HT1080 (cell line): ENCODE measurements around a stretch of chr22.

DNA sequence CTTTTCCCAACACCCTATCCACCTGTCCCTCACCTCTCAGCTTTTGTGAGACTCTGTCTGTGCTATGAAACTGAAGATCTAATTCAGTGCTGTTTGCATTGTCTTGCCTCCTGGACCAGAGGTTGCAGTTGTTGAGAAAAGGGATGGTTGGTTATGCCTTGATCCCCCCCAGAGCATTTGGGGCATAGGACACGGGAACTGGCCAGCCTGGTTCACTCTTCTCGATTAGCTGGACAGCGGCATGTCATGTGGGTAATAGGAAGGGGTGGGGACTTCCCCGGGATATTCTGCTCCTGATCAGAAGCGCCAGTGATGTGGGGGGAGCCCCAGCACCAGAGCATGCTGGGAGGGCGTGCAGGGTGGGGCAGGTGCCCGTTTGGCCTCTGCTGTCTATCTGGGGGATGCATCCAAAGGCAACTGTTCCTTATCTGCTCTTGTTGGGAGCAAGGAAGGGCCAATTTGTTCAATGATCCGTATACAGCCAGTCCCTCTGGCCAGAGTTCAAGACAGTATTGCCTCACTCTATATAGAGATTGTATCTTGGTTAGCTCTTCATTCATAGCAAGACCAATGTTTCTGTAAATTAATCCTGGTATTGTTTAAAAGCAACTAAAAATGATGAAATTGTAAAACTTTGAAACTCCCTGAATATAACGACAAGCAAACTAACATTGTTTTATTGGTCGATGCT is 43.5 kb downstream of the PPARA start:
RAMPAGE:
- cytosol, long total RNA, result no peak
- long total RNA, result no peak
- nucleus, long total RNA, result no peak

RAMPAGE:
- cytosol, long total RNA, result no peak
- long total RNA, result no peak
- nucleus, long total RNA, result no peak
Observed at GRCh38 chr22:46237121-46237711, 12.9 kb downstream of the CDPF1 start.

DNA sequence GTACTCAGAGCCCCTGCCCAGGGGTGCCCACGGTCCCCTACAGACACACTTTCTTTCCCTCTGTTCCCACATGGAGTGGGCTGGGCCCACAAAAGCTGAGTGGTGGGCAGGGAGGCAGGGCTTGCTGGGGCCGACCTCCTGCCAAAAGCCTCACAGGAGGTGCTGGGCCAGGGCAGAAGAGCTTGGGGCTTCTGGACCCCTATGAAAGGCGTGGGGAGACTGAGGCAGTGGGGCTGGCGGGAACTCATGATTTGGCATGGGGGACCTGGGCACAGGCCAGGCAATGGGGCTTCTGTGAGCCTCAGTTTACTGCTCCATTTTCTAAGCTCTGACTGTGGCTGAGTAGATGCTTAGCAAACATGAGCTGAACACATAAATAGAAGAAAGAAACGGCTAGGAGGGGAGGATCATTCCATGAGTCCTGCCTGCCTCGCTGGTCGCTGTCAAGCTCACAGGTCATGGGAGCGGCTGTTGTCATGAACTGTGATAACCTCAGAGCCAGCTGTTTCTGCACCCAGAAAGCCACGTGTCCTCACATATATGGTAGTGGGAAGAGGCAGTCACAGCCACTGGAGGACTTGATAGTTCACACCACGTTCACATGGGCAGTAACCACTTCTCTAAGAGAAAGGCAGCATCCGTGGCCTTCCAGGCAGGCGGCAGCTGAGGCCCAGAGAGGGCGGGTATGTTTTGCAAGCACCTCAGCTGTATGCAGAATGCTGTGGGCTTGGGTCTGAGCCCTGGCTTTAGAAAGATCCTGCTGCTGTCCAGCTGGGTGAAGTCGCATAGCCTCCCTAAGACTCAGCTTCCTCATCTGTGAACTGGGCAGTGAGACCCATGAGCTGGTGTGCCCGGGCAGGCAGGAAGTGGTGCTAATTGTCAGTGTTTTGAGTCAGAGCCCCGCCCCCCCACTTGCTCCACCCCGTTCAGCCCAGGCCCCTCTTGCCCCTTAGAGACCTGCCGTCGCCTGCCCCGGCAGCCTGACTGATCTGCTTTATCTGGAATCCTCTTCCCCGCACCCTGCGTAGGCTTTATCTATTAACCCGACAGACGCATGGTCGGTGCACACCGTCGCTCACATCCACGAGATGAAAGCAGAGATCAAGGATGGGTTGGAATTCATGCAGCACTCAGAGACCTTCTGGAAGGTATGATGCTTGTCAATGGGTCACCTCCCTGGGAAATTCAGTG is 13.2 kb downstream of the TTC38 start:
RAMPAGE:
- cytosol, long total RNA, result no peak
- long total RNA, result no peak
- nucleus, long total RNA, result no peak

DNA sequence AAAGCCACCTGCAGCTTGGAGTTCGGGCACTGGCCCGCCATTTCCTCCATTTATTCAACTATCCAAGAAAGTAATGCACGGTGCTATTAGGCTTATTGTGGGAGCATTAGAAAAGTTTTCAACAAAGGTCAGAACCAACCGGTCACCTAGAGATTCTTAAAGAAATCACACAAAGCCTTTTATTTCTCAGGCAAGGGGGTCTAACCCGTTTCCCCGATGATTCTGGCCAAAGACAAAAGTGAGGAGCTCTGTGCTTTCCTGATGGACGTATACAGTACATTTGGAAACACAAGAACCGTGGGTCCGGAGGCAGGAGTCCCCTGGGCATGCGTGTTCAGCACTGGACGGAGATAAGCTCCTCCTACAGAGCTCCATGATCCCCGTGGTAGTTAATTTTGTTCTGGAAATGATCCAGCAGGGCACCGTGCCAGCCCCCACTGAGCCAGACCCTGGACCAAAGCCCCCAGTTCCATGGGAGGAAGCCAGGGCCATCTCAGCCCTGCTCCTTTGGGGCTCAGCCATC is 83.2 kb downstream of the TRMU start:
RAMPAGE:
- cytosol, long total RNA, result no peak
- long total RNA, result no peak
- nucleus, long total RNA, result no peak

DNA sequence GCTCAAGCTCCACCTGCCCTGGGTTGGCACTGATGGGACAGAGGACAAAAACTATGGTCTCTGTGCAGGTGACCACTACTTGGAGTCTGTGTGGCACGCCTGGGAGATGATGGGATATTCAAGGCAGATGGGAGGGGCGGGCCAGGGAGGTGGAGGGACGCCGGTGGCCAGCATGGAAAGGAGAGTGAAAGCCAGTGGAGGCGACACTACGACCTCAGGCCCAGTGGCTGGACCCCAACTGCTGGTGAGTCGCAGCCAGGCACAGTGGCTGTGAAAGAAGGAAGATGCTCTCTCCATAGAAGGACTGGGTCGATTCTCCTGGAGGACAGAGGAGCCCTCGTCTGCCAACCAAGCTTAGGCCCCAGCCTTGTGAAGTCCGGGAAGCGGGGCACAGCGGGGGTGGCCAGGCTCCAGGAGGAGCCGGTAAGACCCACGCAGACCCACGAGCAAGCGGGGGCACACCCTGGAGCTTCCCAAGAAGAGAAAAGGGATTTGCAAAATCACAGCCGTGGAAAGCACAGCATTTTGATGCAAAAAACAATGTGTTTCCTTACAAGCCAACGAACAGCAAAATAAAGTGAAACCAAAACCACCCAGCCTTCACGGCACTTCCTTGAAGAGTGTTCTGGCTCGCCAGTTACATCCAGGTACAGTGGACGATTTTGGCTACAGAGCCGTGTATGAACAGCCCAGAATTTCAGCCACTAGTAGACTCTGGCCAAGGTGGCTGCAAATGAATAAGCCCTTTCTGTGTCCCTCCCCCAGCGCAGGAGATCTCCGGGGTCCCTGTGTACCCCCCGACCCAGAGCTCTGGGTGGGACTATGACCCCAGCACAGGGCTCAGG is 96.8 kb downstream of the TRMU start:
RAMPAGE:
- cytosol, long total RNA, result no peak
- long total RNA, result no peak
- nucleus, long total RNA, result no peak

DNA sequence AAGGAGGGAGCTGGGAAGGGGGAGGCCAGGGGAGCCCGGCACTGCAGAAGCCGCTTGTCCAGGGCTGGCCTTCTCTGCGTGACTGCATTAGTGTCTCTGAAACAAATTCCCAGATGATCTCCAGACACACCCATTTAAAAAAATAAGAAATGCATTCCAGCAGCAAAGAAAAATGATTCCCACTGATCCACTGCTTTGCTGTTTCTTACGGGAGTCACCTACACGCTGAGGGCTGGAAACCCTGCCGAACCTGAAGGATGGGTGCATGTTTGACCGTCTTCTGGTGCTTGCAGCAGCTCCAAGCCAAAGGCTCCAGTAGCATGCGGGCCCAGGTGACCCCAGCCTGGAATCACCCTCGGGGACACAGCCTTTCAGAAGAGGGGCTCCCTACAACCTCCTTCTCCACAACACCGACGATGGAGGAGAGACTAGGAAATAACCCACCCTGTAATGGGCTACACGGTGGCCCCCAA is 86.1 kb downstream of the CELSR1 start:
RAMPAGE:
- cytosol, long total RNA, result no peak
- long total RNA, result no peak
- nucleus, long total RNA, result no peak

DNA sequence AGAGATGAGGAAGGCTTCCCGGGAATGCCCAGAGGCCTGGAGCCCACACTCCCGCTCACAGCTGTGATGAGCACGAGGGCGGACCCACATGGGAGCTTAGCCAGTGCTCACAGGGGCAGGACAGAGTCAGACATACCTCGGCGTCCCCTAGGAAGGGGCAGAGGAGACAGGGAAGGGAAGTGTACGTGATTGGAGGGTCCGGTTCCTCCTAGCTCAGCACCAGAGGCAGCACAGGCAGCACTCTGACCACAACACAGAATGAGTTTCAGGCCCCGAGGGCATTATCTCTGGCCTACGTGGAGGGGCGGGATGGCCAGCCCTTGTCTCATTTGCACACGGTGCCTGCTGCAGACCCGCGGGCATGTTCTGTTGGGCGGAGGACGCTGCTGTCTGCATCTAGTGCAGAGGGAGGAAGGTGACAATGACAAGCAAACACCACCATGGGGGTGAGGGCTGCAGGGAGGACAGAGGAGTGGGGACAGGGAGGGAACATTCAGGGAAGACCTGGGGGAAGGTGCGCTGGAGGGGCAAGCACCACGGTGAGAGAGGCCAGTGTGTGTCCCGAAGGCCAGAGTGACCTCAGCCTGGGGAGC is 79.7 kb downstream of the CELSR1 start:
RAMPAGE:
- cytosol, long total RNA, result no peak
- long total RNA, result no peak
- nucleus, long total RNA, result no peak

RAMPAGE:
- cytosol, long total RNA, result no peak
- long total RNA, result no peak
- nucleus, long total RNA, result no peak
Observed at GRCh38 chr22:46541958-46542566, 4.6 kb upstream of the CELSR1 start.

DNA sequence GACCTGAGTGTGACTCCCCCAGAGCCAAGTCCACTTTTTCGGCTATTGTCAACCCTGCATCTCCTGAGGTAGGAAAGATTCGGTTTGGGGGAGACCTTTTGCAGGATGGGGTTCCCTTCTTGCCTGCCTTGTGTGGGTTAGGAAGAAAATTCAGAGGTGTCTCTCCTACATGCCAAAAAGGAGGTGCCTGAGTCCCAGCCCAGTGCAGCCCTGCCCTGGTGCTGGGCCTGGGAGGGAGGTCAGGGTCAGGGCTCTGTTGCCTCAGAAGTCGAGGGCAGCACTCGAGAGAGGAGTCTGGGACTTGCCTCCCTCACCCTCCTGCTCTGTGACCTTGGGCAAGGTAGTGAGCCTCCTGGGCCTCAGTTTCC is 40.6 kb upstream of the CELSR1 start:
RAMPAGE:
- cytosol, long total RNA, result no peak
- long total RNA, result no peak
- nucleus, long total RNA, result no peak

GRCh38 chr22:46602098-46602574 is 18.1 kb upstream of the GRAMD4 start:
RAMPAGE:
- cytosol, long total RNA, result no peak
- long total RNA, result no peak
- nucleus, long total RNA, result no peak

RAMPAGE:
- cytosol, long total RNA, result no peak
- long total RNA, result no peak
- nucleus, long total RNA, result no peak
Observed at GRCh38 chr22:46607401-46607870, 12.8 kb upstream of the GRAMD4 start.

GRCh38 chr22:46677157-46677586 is 57.0 kb downstream of the GRAMD4 start:
RAMPAGE:
- cytosol, long total RNA, result no peak
- long total RNA, result no peak
- nucleus, long total RNA, result no peak

DNA sequence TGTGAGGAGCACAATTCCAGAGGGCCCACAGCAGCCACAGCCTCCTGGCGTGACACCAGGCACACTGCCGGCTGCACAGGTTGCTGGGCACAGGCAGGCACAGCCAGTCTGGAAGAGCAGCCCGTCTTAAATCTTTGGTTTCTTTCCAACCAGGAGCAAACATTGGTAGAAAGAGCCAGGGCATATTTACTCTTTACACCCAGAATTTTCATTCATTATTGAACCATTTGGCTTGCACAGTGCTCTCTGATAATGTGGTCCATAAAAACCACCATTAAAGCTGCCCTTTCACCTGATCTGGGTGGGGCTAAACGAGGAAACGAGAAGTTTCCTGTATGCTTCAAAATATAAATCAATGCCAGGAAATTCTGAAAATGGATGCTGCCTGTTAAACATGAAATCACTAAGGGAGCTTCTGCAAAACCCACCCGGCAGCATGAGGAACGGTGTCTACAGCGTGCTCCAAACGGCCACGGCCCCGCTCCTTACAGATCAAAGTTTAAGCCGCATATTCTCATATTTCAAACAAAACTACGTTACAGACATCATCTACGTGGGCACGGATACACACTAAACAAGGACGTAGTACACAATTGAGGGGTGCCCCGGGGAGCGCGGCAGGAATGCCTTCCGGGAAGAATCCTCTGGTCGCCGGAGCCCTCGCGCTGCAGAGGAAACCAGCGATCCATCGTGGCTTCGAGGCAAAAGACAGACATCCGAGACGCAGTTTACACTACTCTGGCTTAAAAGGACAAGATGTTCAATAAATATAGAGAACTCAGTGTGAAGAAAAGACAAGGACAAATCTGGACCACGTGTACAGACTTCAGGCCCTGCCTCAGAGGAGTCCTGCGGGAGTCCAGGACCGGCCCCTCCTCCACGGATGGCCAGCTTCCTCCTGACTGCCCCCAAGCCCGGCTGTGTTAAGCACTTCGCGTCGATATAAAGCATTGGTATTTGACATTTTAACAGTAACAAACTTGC is 52.3 kb downstream of the CERK start:
RAMPAGE:
- cytosol, long total RNA, result no peak
- long total RNA, result no peak
- nucleus, long total RNA, result no peak

DNA sequence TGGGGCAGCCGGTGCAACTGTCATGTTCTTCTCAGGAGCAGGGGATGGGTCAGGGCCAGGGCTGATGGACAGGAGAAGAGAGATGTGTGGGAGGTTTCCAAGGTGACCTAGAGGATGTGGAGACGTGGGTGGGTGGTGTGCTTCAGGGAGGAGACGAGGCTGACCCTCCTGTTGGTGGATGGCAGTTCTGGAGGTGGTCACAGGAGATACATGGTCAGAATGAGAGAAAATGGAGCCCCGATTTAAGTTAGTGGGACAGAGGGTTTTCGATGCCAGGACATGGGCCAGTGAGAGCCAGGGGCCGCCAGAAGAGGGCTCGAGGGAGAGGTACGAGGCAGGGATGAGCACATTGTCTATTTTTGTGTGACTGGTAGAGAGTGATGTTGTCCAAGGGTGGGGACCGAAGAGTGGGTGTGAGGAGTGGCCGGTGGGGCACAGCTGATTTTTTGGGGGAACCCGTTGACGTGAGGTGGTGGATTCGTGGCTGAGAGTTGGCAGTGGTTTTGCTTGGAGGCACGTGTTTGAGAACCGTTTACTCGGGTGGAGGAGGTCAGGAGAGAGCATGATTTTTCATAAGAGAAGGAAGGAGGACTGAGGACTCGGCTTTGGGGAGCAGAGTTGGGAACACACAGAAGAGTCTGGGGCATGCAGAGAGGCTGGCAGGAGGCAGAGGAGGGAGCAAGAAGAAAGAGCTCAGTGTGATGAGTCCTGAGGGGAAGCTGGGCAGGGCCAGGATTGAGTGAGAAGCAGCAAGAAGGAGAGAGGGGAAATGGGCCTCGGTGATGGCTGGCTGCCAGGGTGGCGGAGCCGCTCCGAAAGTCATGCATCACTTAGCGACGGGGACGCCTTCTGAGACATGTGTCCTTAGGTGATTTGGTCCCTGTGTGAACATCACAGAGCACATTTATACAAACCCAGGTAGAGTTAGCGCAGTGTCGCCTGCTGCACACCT is 14.8 kb downstream of the TBC1D22A start:
RAMPAGE:
- cytosol, long total RNA, result no peak
- long total RNA, result no peak
- nucleus, long total RNA, result no peak

DNA sequence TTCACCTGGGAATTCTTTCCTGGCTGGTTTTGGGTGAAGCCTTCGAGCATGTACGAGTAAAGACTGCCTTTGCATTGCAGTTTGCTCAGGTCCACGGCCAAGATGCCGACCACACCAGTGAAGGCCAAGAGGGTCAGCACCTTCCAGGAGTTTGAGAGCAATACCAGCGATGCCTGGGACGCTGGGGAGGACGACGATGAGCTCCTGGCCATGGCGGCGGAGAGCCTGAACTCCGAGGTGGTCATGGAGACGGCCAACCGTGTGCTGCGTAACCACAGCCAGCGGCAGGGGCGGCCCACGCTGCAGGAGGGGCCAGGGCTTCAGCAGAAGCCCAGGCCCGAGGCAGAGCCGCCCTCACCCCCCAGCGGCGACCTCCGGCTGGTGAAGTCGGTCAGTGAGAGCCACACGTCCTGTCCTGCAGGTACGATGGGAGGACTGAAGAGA is 31.0 kb downstream of the TBC1D22A start:
RAMPAGE:
- cytosol, long total RNA, result no peak
- long total RNA, result no peak
- nucleus, long total RNA, result no peak

RAMPAGE:
- cytosol, long total RNA, result no peak
- long total RNA, result no peak
- nucleus, long total RNA, result no peak
Observed at GRCh38 chr22:46801749-46802662, 39.6 kb downstream of the TBC1D22A start.

GRCh38 chr22:46814941-46815672 is 52.7 kb downstream of the TBC1D22A start:
RAMPAGE:
- cytosol, long total RNA, result no peak
- long total RNA, result no peak
- nucleus, long total RNA, result no peak

RAMPAGE:
- cytosol, long total RNA, result no peak
- long total RNA, result no peak
- nucleus, long total RNA, result no peak
Observed at GRCh38 chr22:46853132-46853622, 90.7 kb downstream of the TBC1D22A start.

DNA sequence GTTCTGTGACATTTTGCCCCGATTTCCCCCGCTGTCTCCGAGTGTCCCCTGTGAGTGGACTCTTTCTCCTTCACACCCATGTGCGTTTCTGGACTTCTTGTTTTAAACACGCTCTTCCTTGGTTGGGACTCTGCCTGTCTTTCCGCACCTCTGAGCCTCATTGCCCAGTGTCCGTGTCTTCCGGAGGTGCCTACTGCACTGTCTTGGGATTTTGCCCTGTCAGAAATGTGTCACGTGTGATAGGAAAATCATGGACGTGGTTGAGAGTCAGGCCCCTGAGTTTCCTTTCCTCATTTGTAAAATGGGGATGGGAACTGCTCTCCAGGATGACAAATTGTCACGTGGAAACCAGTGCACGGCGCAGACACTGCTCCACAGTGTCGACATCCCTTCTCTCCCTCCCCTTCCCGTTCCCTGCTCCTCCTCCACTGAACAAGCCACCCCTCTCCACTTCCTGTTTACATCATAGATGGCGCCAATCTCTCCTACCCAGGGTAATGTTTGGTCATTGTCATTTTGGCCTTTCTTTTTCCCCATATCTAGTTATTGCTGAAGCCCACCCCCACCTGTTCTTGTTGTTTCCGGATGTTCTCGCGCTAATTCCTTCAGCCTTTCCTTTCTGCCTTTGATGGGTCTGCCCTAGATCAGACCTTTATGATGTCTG is 91.7 kb downstream of the TBC1D22A start:
RAMPAGE:
- cytosol, long total RNA, result no peak
- long total RNA, result no peak
- nucleus, long total RNA, result no peak

DNA sequence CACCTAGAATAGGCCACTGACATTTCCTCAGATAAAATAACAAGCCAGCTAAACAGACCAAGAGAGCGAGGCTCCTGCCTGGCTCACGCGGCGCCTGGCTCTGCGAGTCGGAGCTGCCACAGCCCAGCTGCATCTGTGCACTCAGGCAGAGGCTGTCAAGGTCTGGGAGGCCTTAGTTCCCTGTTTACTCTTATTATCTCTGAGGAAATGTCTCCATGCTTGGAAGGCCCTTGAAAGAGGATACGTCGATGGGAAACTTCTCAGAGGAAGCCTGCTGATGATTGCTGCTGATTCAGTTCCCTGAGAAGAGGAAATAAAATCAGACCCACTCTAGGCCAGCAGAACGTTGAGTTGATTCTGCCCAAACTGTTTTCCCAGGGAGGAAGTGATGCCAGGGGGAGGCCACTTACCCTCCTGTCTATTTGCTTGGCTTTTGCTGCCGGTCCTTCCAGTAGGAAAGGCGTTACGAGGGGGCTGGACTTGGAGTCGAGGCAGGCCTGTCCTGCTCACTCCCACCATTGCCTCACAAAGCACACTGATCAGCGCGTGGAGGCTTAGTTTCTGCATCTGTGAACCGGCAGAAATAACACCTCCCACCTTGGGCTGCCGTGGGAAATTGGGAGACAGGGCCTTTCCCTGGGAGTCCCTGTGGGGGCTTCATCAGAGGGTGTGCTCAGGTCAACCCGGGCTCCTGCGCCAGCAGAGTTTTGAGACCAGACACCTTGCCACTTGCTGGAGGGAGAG is 208.9 kb downstream of the TBC1D22A start:
RAMPAGE:
- cytosol, long total RNA, result no peak
- long total RNA, result no peak
- nucleus, long total RNA, result no peak